ENCODE results near the genes VASH2, ANGEL2 and RPS6KC1.

- PRO-cap: no peak
Observed at GRCh38 chr1:212614679-212615299, 6.2 kb downstream of the ATF3 start.

DNA sequence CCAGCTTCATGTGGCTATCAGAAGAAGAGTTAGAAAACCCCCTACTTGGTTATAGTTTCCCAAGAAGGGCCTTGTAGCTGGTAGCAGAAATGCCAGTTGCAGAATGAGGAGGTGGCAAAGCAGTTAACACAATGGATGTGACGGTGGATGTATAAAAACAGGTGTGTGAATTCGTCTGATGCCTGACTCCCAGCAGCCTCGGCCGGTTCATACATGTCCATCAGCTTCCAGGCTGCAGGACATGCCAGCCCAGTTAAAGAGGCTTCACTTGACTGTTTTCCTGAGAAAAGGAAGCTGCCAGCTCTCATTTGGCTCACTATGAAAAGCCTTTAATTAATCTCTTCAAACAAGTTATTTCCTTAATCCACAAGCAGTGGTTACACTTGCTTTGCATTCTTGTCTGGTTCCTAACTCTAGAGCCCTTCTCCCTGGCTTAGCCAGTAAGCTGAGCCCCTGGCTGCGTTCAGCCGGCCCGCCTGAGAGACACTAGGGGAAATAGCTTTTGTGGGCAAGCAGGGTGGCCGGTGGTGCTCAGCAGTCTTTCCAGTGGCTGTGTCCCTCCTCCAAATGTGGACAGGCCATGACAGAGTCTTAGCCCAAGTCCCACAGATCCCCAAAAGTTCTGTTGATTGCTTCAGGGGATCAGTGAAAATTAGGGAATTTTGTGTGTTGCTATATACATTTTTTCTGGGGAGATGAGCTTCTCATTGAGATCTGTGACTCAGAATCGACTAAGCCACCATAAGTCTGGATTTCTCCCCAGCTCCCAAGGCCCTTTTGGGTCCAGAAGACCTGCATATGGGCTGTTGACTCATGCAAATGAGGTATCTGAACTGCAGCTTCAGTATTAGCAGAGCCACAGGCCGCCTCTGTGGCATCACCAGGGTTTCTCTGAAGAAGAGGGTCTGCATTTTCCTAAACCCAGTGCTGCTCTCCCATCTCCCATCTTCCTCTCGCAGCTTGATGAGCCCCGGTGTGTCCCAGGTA is 5.7 kb upstream of the GARIN4 start:
- PRO-cap: no peak

DNA sequence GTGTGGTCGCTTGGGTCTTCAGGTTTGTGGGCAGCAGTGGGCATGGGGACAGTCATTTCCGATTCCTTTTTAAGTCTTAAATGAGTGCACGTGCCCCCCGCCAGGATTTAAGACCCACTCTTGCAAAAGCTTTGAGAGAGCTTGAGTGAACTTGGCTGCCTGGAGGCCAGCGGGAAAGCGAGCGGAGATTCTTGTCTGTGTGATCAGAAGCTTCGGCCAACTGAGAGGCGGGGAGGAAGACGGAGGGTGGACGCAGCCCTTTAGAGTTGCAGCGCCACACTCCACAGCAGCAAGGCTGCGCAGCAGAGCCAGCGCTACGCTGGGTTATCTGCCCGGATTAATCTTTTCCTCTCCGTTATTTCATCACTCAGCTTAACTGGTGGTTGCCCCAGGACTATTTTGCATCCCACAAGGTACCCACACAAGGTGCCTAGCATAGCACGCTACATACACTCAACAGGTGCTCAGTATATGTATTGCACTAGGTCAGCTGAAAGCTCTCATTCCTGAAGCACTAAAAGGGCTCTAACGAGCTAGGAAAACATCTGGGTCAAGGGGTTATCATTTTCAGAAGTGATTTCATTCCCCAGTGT is 1.4 kb upstream of the BATF3 start:
- PRO-cap: no peak

GRCh38 chr1:212792149-212792913 is 637 bp downstream of the TATDN3 start:
- PRO-cap: bidirectional peak, plus-strand start at chr1:212792306, minus-strand start at chr1:212792333

DNA sequence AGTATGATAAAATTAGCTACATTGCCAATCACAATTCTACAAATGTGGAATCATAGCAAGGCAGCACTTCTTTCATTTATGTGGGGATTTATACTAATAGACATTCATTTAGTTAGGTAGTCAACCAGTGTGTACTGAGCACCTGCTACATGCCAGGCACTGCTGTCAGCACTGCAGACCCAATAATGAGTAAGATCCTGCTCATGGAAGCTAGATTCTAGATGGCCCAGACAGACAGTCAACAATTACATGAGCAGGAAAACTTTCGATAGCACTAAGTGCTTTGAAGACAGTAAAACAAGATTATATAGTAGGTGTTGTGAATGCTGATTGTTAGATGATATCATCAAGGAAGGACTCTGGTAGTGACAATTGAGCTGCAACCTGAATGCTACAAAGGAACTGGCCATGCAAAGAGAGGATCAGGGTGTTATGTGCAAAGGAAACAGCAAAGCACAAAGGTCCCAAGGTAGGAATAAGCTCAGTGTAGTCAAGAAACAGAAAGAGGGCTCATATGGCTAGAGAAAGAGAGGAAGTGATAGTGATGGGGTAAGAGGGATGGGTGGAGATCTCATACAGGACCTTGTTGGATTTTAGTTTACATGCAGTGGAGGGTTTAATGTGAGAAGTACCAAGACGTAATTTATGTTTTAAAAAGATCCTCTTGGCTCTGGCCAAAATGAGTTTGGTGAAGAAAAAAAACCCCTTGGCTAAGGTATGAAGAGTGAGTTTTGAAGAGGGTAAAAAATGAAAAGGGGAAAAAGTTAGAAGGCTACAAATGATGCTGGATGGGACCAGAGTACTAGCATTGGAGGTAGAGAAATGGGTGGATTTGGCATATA is 7.1 kb downstream of the TATDN3 start:
- PRO-cap: no peak

- PRO-cap: bidirectional peak, plus-strand start at chr1:212950604, minus-strand start at chr1:212950394
Observed at GRCh38 chr1:212950195-212951142, at the start of gene VASH2. TSS of gene VASH2 (plus strand) at chr1:212950541.

DNA sequence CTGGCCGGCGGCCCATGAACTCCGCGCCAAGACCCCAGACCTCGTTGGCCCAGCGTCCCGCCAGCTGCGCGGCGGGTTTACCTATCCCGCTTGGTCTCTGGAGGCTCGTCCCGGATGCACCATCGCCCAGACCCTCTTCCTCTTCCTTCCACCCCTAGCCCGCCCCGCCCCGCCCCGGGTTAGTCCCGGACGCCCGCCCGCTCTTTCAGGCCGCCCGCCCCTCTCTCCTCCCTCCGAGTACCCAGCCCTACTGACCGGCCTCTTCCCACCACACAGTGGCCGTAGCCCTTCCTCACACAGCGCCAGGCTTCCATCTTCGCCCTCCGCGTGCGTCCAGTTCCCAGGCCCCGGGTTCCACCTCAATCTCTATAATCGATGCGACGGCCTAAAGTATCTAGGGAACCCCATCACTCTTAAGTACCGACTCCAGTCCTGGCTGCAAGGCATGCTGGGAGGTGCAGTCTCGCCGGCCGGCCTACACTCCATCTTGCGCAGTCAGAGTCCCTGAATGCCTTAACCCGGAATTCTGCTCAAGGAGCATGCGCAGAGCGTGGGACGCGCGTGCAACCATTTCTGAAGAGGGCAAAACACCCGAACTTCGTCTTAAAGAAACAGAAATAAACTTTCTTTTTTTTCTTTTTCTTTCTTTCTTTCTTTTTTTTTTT is at the start of gene ANGEL2:
Gene ANGEL2, minus strand, starts transcription at position 510 of the 665 bp plus-strand sequence.
- PRO-cap: bidirectional peak, plus-strand start at position 182 of the sequence, minus-strand start at position 150 of the sequence; bidirectional peak, plus-strand start at position 542 of the sequence, minus-strand start at position 510 of the sequence

DNA sequence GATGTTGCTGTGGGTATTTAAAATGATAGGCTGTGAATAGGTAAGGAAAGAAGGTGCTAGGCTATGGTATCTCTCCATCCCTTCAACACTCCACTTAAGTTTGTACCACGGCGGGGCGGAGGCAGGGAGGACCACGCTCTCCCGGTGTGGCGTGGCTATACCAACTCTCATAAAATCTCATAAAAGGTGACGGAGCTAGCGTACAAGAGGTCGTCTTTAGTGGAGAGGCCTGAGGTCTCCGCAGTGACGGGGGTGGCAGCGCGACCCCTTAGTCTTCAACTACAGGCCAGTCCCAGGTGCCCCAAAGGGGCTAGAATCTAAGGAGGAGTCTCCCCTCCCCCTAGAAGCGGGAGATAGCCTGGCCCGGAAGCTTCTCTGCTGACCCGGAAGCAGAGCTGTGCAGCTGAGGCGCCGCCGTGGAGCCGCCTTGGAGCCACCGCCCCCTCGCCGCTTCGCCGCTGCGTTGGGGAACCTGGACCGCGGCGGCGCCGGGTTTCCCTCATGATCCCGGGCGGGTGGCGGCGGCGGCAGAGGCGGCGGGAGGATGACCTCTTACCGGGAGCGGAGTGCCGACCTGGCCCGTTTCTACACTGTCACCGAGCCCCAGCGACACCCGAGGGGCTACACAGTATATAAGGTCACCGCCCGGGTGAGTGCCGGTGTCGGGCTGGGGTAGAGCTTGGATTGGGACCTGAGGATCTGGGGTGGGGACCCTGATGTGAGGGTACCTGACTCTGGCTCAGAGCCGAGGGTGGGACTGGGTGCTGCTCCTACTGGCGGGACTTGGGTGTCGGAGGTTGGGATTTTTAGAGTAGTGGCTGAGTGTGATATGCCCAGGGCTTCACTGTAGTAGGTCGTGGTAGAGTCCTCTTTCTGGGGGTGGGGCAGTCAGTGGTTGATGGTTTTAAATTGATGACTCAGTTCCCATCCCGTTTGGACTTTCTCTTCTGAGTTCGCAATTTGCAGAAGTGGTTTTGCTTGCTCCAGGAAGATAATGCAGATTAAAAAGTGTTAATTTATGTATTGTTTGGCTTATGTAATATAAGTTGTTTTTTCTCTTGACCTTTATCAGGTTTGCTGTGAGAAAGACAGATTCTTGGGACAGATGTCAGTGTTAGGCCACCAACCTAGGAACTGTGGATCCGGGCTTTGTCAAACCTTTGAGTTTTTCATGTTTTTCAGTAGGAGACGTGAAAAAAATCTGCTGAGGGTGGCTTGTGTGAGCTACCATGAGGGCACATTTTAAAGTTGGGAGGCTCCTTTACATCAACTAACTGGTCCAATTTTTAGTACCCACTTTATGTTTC is at the start of gene RPS6KC1:
Gene RPS6KC1, plus strand, starts transcription at position 381 of the 1,307 bp plus-strand sequence.
- PRO-cap: bidirectional peak, plus-strand start at position 455 of the sequence, minus-strand start at position 377 of the sequence; unidirectional peak, minus-strand start at position 871 of the sequence

- PRO-cap: no peak
Observed at GRCh38 chr1:213163481-213163680, 112.3 kb downstream of the RPS6KC1 start.

- PRO-cap: no peak
Observed at GRCh38 chr1:213326786-213327271, 275.8 kb downstream of the RPS6KC1 start.

DNA sequence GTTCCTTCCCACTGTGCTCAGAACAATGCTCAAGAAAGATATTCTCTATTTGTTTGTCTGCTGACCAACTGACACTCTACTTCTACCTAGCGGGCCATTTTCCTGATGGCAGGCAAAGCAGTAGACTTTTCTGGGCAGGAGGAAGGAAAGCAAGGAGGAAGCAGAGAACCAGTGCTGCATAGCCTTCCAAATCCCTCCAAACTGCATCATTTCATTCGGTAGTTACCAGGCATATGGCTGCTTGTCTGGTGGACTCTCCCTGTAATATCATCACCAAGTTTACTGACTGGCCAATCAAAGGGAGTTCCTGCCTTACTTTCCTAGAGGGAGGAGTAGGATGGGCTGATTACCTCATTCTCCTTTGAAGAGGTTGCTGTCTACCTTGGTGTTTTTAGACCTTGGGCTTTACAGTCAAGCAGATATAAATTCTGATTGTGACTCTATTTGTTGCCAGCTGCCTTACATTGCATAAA is 297.5 kb upstream of the PROX1 start:
- PRO-cap: no peak

DNA sequence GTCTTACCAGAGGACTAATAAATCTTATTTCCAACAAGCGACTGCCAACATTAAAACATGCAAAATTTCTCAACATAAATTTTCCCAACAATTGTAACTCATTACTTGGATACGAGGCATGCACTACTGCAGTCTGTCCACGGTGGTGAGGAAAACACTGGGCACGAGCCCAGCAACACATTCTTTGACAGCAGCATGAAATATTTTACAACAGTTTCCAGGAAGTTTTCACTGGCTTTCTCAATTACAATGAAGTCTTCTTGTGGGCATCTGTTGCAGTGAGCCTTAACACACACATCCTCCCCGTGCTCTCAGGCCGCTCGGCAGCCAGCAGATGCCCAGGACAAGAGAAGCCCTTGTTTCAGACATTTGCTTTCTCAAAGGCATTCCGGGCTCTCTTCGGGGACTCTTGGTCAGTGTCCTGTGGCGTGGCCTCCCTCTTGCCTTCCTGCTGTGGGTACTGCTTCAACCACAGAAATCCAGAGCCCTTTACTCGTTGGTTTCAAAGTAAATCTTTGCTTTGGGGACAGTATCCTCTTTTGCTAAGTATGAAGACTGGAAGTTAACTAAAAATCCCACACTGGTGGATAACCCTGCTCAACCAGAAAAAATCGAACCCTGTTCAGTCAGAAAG is 262.6 kb upstream of the PROX1 start:
- PRO-cap: no peak

- PRO-cap: no peak
Observed at GRCh38 chr1:213905387-213905732, 82.4 kb upstream of the PROX1 start.

DNA sequence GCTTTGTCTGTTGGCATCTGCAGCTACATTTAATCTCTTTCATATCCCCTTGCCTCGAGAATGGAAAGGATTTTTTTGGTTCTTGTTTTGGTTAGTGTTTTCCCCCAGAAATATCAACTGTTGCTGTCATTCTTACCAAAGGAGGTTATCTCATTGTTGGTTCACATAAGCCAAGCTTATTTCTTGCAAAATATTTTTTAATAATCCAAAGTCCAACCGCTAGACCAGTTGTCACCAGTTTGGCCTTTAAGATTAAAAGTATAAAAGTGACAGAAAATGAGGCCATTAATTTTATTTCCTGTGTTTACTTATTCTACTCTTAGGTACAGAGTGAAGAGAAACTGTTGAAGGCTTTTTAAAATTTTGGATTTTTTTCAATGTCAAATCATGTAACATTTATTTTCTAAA is 66.4 kb upstream of the PROX1 start:
- PRO-cap: no peak

- PRO-cap: no peak
Observed at GRCh38 chr1:214002226-214002789, 14.5 kb downstream of the PROX1 start.

DNA sequence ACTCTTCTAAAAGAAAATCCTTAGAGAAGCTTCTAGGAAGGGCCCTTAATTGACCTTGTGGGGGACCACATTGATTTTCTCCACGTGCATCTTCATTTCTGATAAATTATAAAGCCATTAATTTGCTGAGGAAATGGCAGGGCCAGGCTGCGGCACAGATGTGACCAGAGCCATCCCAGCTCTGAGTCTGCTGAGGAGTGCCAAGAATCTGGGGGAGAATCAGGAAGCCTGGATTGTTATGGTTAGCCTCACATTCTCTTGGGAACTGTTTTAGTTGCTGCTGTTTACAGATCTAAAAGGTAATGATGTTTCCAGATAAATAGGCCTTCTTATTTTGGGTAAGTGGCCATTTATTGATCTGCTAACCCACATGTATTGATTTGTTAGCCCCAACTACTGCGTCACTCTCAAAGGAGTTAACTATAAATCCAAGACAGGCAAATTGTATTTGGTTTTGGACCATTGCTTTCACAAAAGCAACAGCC is 16.3 kb downstream of the PROX1 start:
- PRO-cap: no peak

- PRO-cap: no peak
Observed at GRCh38 chr1:214004525-214004867, 16.7 kb downstream of the PROX1 start.

DNA sequence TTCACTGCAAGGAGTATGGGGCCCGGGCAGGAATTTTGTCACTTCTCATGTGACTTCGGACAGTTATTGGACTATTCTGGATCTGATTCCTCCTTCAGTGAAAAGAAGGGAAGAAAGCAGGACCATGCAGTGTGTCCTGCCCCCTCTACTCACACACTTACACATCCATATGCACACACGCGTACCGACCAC is 25.9 kb downstream of the PROX1 start:
- PRO-cap: no peak

DNA sequence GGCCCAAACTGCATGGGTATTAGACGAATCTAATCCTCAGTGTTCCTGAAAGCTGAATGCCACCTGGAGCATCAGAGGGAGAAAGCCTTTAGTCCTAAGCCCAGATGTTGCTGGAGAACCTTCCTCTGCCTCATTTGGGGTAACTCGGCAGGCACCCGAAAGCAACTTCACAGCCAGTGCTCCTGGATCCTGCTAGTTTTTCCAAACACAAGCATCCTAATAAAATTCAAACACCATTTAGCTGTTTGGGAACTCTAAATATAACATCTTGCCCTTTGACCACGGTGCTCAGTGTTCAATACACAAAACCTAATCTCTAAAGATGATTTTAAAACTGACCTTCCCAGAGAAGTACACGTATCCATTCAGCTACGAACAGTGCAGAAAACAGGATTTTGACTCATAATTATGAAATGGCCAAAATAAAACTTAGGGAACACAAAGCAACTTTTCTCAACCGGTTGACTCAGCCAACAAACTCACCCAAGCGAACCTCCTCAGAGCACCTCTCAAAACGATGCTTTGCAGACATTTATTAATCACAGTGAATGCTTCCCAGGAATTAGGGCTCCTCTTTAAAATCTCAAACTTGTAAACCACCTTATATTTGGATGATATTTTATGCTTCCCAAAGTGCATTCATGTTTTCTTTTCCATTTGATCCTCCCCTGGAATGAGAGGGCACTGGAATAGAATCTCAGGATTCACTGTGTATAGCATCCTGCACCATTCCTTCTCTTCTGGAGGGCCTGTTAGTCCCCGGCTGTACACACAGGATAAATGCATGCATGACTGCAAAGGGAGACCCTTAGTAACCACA is 40.5 kb downstream of the PROX1 start:
- PRO-cap: no peak

- PRO-cap: no peak
Observed at GRCh38 chr1:214316415-214317168, 35.6 kb downstream of the SMYD2 start.